Amniotic epithelial cell (primary cell): ENCODE measurements around a stretch of chr11.

- RRBS = no CpG with 5 or more reads among the region's 8 CpGs
Measured at GRCh38 chr11:116784118-116785020, 3.5 kb downstream of the ZPR1 start.

DNA sequence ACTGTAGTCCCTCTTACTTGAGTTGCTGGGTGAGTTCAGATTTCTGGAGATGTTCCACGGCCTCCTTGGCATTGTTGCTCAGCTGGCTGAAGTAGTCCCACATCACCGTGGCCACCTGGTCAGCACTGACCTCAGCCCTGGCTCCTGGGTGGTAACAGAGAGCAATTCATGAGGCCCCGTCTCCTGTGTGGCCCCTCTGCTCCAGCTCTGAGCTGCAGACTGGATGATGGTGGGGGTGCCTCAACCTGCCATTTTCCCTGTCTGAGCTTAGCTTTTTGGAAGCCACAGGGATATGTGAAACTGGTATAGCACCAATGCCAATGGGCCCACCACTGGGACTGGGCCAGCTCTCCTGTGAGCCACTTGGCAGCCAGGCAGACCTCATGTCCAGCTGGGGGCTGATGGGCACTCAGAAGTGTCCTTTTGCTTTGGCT, 445 bp downstream of the APOA4 start:
- RRBS = no CpG with 5 or more reads among the region's 3 CpGs

DNA sequence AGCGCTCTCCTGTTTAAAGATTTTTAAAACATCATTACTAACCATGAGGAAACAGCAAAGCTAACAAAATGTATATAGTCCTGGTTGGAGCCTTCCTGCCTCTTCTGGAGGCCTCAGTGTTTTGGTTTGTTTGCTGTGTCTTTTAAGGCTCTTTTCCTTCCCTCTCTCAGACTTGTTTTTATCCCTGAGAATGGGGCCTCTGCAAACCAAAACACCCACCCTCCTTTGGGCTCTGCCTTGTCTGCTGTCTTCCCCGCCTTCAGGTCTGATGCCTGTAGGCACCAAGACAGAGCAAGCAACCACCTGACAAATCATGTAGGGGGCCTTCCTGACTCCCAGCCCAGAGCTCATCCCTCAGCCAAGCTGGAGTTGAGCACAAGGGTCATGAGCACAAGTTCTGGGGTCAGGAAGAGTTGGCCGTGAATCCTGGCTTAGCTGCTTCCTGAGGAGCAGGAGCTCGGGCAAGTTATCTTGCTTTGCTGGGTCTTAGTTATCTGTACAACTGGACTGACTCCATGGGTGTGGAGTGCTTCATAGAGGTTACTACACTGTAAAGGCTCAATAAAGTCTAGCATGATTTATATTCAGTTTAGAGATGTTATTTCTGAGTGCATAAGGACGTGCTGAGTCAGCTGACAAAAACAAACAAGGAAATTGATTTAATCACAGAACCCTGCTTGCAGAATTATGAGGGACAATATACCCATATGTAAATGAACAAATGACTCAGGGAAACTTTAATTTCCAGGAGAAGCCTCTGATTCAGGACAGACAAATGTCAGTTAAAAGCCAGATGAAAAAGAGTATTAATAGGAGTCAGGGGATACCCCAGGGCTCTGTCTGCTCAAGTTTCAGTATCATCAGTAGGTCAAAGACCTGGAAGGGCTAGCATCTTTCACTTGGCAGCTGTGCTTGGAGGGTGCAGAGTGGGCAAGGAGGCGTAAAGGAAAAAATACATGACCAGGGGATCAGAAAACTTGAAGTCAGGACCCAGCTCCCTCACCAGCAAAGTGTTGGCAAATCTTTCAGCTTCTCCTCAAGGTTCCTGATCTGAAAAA, 15.0 kb upstream of the APOA1 start:
- RRBS = no CpG with 5 or more reads among the region's 6 CpGs

- RRBS = no CpG with 5 or more reads among the region's 14 CpGs
Measured at GRCh38 chr11:116931473-116932649, 94.4 kb upstream of the APOA1 start.

GRCh38 chr11:116933594-116934651, 96.5 kb upstream of the APOA1 start:
- RRBS = no CpG with 5 or more reads among the region's 5 CpGs

- RRBS = no CpG with 5 or more reads among the region's 6 CpGs
Measured at GRCh38 chr11:116979750-116980537, 118.3 kb downstream of the SIK3 start.

DNA sequence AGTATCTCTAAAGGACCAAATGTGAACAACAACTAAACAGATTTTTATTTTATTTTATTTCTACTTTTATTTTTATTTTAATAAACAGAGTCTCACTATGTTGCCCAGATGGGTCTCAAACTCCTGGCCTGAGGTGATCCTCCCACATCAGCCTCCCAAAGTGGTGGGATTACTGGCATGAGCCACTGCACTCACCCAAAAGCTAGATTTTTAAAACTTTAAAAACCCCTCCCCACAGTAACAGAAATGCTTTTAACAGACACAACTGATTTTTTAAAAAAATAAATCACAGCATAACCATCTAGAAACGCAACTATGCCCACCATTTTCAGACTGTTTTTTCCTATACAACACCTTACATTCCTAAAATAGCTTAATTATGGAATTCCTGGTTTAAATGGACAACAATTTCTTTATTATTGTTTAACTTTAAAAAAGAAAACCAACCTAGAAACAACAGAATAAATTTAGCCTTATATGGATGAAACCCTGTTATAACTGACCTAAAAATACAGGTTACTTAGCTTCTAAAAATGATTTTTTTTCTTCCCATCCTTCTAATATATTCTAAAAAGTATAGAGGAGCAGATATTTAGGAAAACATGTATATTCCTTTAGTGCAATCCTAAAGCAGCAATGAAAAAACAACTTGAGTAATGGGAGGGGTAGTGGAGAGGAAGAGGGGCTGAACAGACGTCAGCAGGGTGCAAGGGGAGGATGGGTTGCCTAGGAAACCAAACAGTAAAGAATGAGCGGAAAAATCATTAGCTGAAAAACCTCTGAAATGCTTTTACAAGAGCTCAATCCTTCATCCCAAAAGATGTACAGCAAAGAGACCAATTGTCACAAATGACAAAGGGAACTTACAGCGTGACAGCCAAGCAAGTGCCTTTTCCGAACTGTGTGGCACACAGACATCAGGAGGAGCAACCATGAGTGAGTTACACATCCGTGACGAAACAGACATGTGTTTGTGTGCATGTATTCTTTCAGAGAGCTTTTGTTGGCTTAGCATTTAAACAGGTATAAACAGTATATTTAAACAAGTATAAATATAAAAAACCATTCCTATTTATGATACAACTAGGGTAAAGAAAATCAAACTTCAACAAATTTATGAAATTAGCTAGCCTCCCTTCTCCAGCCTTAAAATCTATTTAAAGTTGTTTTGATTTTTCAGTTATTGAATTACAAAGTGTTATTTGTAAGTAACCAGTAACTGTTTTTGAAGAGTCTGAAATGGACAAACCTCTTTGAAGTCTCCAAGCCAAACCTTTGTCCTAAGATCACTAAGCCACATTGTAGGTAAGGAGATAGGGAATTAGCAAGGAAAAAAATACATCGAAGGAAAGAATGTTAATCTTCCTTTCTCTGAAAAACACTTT, 104.7 kb downstream of the SIK3 start:
- RRBS = no CpG with 5 or more reads among the region's 8 CpGs

GRCh38 chr11:117022802-117023592, 75.2 kb downstream of the SIK3 start:
- RRBS = no CpG with 5 or more reads among the region's 4 CpGs

DNA sequence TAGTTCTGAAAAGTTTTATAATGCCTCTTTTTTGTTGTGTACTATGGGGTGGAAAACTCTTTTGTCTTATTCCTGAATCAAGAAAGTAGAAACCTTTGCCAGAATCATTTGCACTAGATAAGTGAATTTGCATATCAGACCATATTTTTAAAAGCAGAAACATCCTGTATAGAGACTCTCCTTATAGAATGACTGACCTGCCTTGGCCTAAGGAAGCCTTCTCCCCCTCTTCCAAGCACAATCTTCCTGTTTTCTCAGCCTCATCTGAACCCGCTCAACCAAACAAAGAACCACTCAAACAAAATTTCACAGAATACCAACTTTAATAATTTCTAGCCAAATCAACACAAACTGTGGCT, 60.3 kb downstream of the SIK3 start:
- RRBS = no CpG with 5 or more reads among the region's 1 CpG

- RRBS = 78% methylated on average over 10 of the region's 31 CpGs
Measured at GRCh38 chr11:117181134-117182096, 2.9 kb downstream of the SIDT2 start.

GRCh38 chr11:117193698-117194176, 5.4 kb upstream of the TAGLN start:
- RRBS = no CpG with 5 or more reads among the region's 10 CpGs

GRCh38 chr11:117201655-117202228, 2.6 kb downstream of the TAGLN start:
- RRBS = no CpG with 5 or more reads among the region's 12 CpGs

GRCh38 chr11:117289938-117290743, 25.9 kb downstream of the BACE1 start:
- RRBS = no CpG with 5 or more reads among the region's 10 CpGs

- RRBS = no CpG with 5 or more reads among the region's 12 CpGs
Measured at GRCh38 chr11:117328409-117328801, 751 bp downstream of the CEP164 start.

DNA sequence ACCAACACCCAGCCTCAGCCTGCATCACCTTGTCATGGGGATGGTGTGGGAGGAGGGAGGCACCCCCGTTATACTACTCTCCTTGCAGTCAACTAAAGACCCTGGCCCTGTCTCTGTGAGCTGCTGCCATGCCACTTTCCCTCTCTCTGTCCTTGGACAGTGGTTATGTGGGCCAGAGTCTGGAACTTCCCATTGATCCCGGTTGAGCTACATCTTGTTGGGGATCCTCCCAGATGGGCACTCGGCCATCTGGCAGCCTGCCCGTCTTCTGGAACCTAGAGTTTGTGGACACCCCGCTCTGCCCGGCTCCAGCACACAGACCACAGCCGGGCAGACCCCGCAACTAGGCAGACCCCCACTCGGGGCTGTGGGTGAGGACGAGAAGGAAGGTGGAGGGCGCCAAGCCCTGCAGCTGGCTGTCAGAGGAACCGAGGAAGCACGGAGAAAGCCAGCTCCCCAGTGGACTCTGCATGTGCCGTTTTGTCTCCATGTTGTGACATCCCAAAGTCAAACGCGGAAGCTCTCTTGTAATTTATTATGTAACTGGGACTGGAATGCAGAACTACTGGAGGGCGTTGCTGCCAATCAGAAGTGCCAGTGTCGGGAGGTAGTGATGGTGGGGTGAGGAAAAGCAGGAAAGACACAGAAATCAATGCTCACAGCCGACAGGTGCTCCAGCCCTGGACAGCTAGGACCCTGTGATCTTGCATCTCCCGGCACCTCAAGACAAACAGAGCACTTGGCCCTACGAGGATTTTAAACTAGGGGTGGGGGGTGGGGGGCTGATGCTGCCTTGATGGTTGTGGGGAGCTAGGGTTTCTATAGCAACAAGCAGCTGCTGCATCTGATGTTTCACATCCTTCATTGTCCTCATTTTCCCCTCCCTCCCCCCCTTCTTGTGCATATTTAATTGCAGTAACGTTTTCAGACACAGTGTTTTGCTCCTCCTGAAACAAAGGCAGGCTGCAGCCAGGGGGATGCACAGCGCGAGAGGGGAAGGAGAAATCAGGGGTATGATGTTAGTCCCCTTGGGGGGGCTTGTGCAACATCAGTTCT, 207.8 kb downstream of the CEP164 start:
- RRBS = no CpG with 5 or more reads among the region's 24 CpGs

DNA sequence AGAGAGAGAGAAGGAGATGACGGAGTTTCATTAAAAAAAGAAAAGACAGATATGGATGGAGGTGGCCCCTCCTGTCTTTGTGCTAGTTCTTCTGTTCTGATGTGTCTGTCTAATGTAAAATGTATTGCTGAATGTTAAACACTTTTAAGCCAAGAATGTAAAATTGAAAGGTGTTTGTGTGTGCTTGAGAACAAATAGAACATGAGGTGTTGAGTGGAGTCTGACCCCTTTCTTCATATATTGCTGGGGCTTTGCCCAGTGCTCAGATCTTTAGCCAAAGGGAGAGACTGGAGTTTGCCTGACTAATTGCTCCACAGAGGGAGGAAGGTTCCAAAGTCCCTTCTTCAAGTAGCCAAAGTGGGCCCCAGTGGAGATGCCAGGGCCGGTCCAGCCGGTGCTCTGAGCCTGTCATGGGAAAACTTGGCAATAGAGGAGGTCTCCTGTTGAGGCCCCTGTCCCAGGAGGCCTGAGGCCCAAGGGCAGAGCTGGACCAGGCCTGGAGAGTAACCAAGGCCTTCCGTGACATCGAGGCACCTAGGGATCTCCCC, 112.4 kb downstream of the DSCAML1 start:
- RRBS = no CpG with 5 or more reads among the region's 5 CpGs

- RRBS = no CpG with 5 or more reads among the region's 11 CpGs
Measured at GRCh38 chr11:117815180-117816016, 9.1 kb downstream of the FXYD2 start.

- RRBS = no CpG with 5 or more reads among the region's 15 CpGs
Measured at GRCh38 chr11:117861167-117862097, 15.0 kb downstream of the FXYD6 start.

GRCh38 chr11:117877284-117877945, 957 bp upstream of the FXYD6 start:
- RRBS = 20% methylated on average over 3 of the region's 10 CpGs